Natural killer cell (primary cell): Measurements from ENCODE around the gene NDRG4.

DNA sequence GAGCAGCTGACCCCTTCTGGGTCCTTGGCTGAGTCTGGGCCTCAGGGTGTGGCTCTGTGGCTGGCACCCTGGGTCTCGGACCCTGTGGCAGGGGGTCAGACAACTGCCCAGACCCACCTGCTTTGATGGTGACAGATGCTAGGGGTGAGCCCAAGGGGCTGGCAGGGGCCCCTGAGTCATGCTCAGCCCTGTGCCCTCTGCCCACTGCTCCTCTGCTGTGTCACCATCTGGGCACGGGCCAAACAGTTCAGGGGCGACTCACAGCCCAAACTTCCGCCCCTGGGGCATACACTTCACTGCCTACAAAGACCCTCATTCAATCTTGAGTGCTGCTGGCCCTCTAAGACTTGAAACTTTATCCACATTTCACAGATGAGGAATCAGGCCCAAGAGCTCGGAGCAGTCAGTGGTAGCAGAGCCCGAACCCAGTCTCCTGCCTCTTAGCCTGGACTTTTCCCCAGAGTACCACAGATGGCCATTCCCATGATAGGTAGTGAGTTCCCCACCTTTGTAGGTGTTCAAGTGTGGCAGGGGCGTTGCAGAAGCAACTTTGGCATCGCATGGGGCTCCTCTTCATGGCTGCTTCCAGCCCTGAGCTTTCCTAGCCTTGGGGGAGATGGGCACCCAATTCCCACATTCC is 5.9 kb downstream of the ADGRG1 start:
- PRO-cap, result no peak

- PRO-cap, result no peak
These were observed 1.2 kb downstream of the KIFC3 start for GRCh38 chr16:57800927-57801713.

- PRO-cap, result no peak
These were observed 544 bp upstream of the KIFC3 start for GRCh38 chr16:57802888-57803182.

GRCh38 chr16:57949757-57949956 is 21.3 kb downstream of the CNGB1 start:
- PRO-cap, result no peak

DNA sequence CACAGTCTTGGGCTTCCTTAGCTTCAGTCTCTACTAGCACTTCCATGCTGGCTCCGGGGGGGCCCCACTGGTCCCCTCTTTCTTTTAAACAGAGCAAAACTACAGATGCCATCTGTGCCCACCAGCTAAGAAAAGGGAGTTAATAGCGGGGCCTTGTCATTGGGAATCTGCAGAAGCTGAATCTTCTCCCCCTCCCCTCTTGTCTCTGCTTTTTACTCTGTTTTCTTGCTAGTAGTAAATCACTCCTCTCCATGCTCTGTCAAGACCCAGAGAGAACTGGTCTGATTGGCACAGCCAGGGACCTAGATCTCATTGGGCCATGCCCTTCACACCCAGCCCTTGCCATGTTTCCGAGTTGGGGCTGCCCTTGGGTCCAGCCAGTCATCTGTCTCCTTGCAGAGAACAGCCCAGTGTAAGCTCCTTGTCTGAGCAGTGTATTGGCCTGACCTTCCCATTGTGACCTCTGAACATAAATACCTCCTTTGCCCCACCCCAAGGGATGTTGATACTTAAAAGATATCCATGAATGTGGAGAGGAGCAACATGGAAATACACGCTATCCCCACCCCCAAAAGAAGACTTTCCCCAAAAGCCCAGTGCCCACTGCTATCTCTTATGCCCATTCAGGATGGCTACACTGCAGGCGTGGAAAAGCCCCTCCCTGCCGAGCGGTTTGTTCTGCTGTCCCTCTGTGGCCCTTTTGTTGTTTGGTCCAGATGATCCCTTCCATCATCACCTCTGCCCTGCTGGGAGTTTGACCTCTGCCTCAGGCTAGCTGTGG is 3.9 kb downstream of the MMP15 start:
- PRO-cap, result no peak

GRCh38 chr16:58045581-58046422 is 20.2 kb downstream of the MMP15 start:
- PRO-cap, result no peak

DNA sequence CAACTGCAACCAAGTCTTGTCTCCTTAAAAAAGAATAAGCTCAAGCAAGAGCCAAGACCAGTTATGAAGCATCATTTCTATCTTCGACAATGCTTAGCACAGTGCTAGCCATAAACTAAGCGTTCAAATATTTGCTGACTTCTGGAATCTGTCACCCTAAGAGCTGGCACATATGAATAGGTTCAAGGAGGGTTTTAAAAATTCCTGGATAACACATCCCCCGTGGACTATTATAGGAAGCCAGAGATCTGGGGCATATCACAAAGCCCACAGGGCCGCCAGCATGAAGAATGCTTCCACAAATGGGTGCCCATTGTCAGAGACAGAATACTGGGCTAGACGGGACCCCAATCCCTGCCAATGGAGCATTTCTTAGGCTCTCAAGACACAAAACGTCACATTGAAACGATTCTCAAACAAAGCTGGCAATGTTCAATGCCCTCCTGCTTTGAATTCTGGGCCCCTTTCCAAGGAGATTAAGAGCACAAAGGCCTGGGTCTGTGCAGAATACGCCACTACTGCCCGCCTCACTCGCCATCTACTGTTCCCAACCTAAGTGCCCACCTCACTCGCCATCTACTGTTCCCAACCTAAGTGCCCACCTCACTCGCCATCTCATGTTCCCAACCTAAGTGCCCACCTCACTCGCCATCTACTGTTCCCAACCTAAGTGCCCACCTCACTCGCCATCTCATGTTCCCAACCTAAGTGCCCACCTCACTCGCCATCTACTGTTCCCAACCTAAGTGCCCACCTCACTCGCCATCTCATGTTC is 9.8 kb downstream of the CFAP20 start:
- PRO-cap, result no peak

DNA sequence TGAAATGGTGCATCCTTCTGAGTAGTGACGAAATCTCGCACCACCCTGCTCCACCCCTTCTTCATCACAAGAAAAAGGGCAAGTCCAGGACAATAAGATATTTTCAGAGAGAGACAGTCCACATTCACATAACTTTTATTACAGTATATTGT is 23.7 kb upstream of the PRSS54 start:
- PRO-cap, result no peak

DNA sequence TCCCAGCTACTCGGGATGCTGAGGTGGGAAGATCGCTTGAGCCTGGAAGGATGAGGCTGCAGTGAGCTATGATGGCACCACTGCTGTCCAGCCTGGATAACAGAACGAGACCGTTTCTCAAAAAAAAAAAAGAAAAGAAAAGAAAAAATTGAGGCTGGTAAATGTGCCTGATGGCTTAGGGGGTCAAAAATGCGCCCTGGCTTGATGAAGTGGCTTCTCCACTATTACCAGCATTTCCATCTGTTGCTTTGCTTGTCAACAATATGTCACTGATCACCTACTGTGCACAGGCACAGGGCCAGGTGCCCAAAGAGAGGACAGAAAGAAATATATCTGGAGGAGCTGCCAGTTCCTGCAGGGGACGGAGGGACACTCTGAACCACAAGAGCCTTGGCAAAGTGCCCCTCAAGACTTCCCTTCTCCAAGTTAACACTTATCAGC is 34.6 kb downstream of the GINS3 start:
- PRO-cap, result no peak

DNA sequence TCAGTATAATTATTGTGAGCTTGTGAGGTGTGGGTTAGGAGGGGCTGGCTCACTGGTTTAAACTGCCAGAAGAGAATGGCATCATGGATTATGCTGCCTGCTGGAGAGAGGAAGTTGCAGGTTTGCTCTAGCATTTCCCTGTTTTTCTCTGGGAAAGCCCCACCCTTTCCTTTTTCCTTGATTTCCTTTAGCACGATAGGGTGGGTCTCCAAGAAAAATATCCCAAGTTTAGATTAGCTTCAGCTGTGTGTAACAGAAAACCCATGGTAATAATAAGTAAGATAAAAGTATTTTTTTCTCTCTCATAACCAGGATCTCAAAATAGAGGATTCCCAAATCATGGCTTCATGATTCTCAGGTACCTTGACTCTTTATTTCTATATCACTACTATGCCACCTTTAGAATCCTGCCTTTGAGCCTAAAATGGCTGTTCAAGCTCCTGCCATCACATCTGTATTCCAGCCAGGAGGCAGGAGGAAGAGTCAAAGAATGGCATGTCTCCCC is 24.6 kb upstream of the NDRG4 start:
- PRO-cap, result no peak

DNA sequence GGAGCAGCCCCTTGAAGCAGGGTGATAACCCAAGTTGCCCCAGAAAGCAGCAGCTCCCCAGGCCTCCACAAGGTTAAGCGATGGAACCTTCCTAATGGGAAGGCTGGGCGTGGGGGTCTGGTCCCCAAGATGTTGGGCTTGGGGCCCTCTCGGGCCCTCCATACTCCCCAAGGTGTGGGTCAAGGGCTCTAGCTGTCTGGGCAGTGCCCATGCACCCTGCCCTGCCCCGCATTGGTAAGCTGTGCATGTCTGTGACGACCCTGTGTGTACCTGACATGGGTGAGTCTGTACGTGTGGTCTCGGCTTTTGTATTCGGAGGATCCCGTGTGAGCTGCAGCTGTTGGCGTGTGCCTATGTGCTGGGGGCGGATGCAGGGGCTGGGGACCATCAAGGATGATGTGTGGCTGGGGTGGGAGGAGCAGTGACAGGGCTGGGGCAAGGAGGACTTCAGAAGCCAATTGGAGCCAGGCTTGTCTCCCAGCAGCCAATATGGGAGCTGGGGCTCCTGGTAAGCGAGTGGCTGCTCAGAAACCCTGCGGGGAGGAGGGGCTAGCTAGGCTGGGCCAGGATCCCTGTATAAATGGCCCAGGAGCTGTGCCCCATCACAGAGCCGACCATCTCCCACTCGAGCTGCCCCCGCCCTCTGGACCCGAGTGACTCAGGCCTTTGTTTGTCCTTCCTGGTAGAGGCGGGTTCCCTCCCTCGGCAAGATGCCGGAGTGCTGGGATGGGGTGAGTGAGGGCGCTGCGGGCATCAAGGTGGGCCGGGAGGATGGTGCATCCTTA is at the start of gene NDRG4:
Gene NDRG4 (plus strand): TSS at position 605 of the 785 bp plus-strand sequence.
- PRO-cap, result no peak

- PRO-cap, result no peak
These were observed 2.7 kb downstream of the SETD6 start for GRCh38 chr16:58517770-58518749.

DNA sequence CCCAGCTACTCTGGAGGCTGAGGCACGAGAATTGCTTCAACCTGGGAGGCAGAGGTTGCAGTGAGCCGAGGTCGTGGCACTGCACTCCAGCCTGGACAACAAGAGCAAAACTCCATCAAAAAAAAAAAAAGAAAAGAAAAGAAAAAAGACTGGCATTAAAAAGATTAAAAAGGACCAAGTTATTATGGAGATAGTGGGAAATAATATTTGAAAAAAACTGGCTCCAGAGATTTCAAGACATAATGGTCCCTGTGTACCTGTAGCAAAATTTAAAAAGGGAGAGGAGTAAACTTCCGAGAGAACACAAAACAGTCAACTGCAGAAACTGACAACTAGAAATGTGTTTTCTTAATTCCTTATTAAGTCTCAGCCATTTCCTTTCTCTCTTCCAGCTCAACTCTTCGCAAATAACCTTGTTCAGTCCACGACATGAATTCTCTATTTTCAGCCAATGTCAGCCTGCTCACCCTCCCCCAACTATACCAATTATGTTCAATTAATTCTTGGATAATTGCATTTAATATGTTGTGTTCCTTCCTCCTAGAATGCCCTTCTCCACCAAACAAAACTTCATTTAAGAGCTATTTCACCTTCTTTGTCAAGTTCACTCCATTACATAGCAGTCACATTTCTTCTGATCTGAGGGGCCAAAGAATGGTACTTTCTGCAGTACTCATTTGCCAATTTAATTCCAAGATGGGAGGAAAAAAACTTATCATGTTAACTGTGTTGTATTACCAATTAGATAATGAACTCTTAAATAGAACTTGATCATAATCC is 15.5 kb downstream of the SETD6 start:
- PRO-cap, result no peak

DNA sequence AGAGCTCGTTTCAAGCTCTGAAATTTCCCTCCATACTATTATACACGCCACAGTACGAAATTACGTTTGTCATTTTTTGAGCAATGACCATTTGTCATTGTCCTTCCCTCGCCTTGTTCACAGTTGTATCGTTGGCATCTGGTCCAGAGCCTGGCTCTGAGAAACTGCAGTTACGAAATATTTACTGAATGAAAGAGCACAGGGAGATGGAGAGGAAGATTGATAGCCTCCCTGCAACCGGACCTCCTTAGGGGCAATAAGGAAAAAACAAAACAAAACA is 960 bp downstream of the GOT2 start:
- PRO-cap, result no peak

DNA sequence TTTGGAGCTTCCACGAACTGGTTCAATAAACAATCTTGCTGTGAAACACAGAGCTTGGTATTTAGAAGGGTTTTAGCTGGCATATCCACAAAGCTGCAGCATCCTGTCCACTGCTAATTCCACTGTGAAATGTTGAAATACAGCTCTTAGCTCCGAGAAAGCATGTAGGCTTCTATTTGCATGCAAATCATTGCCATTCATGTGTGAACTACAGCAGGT is 128.4 kb upstream of the GOT2 start:
- PRO-cap, result no peak

DNA sequence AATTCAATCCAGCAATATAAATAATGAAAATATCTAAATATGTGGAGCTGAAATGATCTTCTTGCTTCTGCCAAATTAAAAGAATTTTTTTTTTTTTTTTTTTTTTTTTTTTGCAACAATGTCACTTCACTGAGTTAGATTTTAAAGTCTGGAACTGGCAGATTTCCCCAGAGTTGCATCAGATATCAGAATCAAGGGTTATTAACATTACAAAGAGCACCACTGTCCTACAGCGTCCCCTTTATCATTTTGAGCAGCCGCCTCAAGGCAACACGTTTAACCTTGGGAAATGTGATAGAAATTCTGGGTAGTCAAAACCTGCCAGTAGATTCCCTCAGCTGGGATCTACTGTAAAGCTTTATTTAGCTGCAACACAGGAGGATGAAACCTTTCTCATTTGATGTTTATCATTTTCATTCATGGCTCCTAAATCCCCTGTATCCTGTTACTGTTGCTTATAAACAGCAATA is 435.9 kb upstream of the GOT2 start:
- PRO-cap, result no peak

- PRO-cap, result no peak
These were observed 839.7 kb upstream of the GOT2 start for GRCh38 chr16:59573858-59574156.

GRCh38 chr16:65310626-65310933 is 188.7 kb upstream of the CDH11 start:
- PRO-cap, result no peak

DNA sequence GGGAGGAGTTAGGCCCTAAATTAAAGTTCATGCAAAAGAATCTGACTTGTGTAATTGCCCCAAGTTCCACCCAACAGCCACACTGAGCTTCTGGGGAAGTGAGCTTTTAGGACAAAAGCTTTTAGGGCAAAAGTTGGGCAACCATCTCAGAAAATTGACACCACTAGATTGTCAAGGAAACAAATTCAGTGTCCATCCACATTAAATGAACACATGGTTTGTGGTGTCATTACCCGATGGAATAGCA is 613.0 kb upstream of the CDH11 start:
- PRO-cap, result no peak

- PRO-cap, result no peak
These were observed 231.2 kb upstream of the CDH5 start for GRCh38 chr16:66135244-66135735.